GM06990 (cell line): ENCODE results near the genes NLRP9, ZNF787, ZSCAN5C, ZNF583, ZNF667, AURKC, ZNF749, ZNF772 and ZSCAN4.

DNA sequence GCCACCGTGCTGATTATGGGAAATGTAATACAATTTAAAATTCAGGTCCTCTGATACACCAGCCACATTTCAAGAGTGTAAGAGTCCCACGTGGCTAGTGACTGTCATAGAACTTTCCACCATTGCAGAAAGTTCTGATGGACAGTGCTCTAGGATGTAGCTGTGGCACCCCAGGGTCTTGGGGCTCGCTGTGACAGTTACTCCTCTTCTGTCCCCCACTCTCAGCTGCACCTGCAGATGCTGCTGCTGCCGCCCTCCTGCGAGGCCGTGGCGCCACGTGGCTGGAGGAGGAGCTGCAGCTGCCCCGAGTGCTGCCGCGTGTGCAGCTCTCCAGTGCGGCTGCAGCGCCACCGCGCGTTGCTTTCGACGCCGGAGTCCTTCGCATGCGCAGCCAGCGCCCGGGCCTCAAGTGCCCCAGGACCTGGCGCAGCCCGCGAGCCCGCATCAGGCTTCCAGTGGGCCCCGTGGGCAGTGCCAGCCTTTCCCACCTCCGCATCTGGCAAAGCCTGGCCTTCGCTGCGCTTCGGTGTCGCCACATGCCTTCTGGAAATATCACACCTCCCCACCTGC is 816 bp upstream of the ZNF580 start:
- RRBS: no CpG with 5 or more reads among the region's 33 CpGs

DNA sequence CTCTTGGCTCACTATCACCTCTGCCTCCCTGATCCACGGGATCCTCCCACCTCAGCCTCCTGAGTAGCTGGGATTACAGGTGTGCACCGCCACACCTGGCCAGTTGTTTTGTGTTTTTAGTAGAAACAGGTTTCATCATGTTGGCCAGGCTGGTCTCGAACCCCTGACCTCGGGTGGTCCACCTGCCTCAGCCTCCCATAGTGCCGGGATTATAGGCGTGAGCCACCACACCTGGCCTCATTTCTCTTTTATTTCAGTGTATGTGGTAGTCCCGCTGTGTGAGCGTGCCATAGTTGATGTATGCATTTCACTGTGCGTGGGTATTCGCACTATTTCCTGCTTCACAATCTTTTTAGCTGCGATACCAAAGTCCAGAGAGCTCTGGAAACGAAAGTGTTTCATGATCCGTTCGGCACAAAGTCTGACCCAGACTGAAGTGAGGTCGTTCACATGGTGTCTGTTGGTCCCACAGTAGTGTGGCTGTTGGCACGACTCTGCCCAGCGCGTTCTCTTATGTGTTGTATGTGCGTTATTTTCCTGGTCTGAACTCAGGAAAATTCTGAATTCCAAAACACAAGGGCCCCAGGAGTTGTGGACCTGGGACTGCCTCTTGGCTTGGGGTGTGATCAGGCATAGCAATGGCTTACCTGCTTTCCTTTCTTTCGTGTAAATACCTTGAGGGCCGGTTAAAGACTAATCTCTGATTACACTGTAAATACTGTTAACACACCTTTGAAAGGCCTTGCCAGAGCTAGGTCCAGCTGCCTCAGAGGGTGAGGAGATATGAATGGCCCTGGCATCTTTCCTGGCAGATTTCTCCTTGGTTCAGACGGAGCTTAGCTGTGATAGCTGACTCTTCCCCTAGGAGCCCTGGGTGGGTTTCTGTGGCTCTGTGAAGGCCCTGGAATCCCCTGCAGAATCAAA is 8.7 kb downstream of the EPN1 start:
- RRBS: no CpG with 5 or more reads among the region's 22 CpGs

DNA sequence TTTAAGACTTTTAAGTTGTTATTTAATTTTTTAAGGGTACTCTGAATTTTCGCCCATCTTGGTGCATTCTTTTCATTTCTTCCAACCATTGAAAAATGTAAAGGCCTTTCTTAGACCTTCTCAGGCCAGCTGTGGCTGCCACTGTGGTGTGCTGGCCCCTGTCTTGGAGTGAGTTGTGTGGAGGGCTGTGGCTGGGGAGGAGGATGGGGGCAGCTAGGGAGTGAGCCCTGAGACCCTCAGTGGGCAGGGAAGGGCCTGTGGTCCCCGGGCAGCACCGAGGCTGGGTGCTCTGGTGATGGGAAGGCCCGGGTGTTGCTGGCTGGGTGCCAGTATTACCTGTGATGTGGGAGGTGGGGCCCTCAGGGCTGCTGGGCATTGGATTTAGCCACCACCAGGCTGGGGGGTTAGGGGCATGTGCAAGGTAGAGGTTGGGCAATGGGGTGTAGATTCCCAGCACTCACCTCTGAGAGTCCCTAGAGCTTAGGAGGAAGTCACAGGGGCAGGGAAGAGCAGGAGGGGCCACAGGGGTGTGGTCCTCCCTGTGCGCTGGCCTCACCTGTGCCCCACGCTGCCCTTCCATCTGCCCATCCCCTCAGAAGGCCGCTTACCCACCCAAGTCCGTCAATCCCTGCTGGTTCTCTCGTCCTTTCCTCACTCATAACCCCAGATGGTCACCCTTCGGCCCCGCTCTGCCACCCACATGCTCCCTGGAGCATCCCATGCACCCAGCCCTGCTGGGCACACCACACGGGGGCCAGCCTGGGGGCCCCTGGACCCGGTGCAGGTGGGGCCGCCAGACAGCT is 12.3 kb downstream of the EPN1 start:
- RRBS: 91% methylated on average over 4 of the region's 14 CpGs

- RRBS: no CpG with 5 or more reads among the region's 3 CpGs
These were observed at the start of gene NLRP9 for GRCh38 chr19:55738225-55738714. NLRP9 (minus strand) TSS chr19:55738402.

- RRBS: no CpG with 5 or more reads among the region's 13 CpGs
These were observed 36.0 kb downstream of the ZNF787 start for GRCh38 chr19:56085159-56085498.

GRCh38 chr19:56091001-56091650 is 30.0 kb downstream of the ZNF787 start:
- RRBS: no CpG with 5 or more reads among the region's 13 CpGs

- RRBS: 3% methylated on average over 63 of the region's 119 CpGs
These were observed at the start of gene ZNF787 for GRCh38 chr19:56120816-56121799. ZNF787 (minus strand) TSS chr19:56121295.

- RRBS: no CpG with 5 or more reads among the region's 4 CpGs
These were observed at the start of gene ZSCAN5C for GRCh38 chr19:56201914-56202554. ZSCAN5C (plus strand) TSS chr19:56202273.

GRCh38 chr19:56404175-56404723 is at the start of gene ZNF583:
ZNF583 (plus strand) TSS chr19:56404332.
- RRBS: 3% methylated on average over 30 of the region's 39 CpGs

- RRBS: 48% methylated on average over 19 of the region's 74 CpGs
These were observed at the start of gene ZNF667 for GRCh38 chr19:56477060-56477664. ZNF667 (minus strand) TSS chr19:56477345.

GRCh38 chr19:56864649-56865193 is 24.2 kb upstream of the PEG3 start:
- RRBS: no CpG with 5 or more reads among the region's 33 CpGs

DNA sequence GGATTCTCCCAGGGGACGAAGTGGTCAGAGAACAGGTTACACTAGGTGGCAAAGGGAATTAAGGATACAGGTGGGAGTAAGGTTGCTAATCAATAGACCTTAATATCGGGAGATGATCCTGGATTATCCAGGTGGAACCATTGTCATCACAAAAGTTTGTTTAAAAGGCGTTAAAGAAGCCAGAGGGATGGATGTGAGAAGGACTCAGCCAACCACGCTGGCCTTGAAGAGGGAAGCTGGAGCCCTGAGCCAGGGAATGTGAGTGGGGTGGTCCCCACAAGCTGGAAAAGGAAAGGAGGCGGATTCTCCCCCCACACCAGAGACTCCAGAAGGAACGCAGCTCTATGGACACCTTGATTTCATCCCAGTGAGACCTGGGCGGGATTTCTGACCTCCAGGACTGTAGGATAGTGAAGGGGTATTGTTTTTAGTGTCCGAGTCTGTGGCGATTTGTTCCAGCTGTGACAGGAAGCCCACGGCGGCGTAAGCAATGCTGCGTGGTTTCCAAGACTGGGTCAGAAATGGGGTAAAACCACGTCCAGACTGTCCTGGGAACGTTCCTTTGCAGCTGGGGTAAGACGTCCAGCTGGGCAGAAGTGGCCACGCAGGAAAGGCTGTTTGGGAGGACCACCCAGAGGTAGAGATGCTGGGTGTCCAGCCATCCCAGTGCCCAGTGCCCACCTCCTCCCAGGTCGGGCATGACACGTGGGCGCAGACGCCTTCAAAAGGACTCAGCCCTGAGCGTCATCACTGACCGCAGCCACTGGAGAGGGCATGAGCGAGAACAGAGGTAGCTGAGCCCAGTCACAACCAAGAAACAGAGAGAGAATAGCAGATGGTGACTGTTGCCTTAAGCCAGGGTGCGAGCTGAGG is 125.4 kb upstream of the USP29 start:
- RRBS: no CpG with 5 or more reads among the region's 25 CpGs

DNA sequence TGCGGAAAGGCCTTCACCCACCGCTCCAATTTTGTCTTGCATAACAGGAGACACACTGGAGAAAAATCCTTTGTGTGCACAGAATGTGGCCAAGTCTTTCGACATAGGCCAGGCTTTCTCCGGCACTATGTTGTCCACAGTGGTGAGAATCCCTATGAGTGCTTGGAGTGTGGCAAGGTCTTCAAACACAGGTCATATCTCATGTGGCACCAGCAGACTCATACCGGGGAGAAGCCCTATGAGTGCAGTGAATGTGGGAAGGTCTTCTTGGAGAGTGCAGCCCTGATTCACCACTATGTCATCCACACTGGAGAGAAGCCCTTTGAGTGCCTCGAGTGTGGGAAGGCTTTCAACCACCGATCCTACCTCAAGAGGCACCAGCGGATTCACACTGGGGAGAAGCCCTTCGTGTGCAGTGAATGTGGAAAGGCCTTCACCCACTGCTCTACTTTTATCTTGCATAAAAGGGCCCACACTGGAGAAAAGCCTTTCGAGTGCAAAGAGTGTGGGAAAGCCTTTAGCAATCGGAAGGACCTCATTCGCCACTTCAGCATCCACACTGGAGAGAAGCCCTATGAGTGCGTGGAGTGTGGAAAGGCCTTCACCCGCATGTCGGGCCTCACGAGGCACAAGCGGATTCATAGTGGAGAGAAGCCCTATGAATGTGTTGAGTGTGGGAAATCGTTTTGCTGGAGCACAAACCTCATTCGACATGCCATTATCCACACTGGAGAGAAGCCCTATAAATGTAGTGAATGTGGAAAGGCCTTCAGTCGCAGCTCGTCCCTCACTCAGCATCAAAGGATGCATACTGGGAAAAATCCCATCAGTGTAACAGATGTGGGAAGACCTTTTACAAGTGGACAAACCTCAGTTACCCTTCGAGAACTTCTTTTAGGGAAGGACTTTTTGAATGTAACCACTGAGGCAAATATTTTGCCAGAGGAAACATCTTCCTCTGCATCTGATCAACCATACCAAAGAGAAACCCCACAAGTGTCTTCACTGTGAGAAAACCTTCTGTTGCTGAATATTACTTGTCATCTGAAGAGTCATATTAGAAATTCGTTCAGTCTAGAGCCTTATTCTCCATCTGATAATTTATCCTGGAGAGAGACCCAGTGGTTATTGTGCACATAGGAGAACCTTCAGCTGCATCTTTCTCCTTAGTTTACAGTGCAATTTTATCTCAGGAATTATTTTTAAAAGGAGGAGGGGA is 18.4 kb upstream of the AURKC start:
- RRBS: 97% methylated on average over 2 of the region's 23 CpGs

DNA sequence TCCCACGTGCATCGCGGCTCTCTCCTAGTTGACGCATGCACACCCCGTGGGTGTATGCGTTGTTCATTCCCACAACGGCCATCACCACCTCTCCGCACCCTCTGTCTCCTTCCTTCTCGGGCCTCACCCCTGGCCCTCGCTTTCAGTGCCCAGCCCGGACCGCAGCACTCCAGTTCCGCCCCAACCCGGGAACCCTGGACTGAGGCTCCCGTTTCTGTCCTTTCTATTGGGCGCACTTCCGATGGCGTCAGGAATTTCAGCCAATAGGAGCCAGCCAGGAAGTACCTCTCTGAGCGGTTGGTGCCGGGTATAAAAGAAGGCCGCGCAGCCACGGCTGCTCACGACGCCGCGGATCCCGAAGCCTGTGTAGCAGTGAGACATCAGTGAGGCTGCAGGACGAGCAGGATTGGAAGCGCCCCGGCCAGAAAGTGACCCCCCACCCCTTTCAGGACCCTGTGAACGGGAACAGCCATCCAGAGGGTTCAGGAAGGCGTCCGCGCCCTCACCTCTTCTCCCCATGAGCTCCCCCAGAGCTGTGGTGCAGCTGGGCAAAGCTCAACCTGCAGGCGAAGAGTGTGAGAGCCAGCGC is at the start of gene AURKC:
Gene AURKC, plus strand, starts transcription at position 292 of the 589 bp plus-strand sequence.
- RRBS: 88% methylated on average over 7 of the region's 37 CpGs

- RRBS: no CpG with 5 or more reads among the region's 1 CpG
These were observed 14.0 kb downstream of the ZNF460 start for GRCh38 chr19:57294097-57294885.

GRCh38 chr19:57305889-57306474 is 14.3 kb upstream of the ZNF543 start:
- RRBS: no CpG with 5 or more reads among the region's 3 CpGs

DNA sequence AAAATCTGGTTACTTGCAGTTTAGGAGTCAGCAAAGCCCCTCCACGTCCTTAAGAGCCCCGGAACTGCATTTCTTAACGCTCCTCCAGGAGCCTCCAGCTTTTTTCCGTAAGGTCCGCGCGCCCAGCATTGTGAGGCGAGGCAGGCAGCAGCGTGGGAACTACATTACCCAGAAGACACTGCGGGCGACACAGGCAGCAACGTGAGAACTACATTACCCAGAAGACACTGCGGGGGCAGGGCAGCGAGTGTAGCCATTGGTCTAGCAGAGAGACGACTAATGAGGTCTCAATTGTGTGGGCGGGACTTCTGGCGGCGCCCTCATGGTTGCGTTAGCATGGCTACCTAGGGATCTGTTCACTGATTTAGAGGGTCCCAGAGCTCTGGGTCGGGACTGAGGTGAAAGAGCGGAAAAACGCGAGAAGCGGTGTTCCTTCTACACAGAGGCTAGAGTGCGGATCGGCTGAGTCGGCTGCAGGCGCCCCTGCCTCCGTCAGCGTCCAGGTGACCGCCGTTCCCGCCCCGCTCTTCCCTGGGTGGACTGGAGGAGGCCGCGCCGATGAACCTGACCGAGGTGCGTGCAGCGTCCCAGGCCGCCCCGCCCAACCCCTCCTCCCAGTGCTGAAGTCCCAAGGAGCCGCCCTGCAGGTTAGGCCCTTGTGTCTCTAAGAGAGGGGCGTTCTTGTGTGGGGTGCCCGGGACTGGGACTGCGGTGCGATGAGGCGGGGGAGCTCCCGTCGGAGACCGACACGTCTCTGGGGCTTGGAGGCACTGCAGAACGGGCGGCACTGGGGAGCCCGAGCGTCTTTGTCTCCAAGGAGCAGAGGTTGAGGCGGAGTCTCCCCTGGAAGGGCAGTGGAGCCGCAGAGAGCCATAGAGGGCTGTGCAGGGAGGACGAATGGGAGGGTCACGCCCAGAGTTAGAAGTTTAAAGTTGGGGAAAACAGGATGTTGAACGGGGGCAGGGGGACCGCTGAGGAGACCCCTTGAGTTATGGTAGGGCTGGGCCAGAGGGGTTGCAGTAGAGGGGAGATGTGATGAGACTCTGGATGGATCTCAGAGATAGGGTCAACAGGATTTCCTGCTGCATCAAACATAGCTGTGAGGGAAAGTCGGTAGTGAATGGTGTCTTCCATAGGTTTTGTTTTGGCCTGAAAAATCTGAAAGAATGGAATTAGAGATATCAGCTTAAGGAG is at the start of gene ZNF749:
Gene ZNF749, plus strand, starts transcription at position 305 of the 1,194 bp plus-strand sequence.
- RRBS: no CpG with 5 or more reads among the region's 63 CpGs

DNA sequence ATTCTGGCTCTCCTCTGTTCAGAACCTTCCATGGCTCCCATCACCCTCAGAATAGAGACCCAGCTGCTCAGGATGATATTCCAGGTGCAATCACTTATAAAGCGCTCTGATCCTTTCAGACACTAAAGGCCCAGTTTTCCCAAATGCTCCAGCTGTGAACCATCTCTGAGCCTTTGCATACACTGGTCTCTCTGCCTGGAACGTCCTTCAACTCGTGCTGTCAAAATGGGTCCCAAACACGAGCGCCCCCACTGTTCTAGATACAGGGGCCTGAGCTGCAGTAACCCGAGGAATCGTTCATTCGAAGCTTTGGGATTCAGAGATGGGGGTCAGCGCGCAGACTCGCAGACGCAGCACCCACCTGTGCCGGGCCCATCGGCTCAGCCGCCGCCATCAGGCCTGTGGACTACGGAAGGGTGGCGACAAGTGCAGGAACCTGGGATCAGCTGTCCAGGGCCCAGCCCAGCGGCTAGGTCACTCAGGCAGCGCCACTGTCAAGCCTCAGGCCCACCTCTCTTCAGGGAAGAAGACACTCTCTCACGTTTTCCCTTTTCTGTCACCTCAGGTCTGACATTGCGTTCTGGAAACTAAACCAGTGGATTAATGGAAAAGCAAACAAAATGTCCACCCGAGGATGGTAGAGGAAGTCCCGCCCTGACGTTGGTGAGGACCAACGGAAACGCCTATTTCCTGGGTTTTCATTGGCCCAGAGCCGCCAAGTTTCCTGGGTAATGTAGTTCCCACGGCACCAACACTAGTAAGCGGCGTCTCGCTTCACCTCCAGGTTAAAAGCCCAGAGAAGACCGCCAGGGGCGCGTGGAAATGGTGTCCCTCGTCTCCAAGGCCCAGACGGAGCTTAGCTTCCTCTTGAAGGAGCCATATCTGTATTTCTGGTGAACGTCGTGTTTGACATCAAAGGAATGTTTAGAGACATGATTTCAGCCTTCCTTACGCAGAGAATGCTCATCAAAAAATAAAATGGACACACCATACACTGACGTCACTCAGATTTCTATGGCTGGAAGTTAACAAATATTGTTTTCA is at the start of gene ZNF772:
Gene ZNF772, minus strand, starts transcription at position 651 of the 1,044 bp plus-strand sequence.
- RRBS: no CpG with 5 or more reads among the region's 41 CpGs

GRCh38 chr19:57546545-57547548 is 12.8 kb downstream of the ZNF550 start:
- RRBS: no CpG with 5 or more reads among the region's 13 CpGs

DNA sequence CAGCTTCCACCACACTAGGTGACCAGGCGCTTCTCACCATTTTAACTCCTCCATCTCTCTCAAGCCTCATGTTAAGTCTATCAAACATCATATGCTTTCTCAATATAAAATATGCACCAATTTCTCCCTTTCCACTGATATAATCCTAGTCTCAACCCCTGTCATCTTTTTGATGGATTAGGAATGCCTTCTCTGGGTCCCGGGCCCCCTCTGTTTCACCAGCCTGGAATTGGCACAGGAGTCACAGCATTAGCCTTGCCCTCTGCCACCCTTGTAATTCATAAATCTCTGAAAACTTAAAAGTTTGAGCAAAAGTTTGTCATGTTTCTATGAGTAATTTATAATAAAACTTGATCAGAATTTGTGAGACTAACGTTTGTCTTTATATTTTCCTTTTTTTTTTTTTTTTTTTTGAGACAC is at the start of gene ZSCAN4:
Gene ZSCAN4, plus strand, starts transcription at position 270 of the 420 bp plus-strand sequence.
- RRBS: no CpG with 5 or more reads among the region's 3 CpGs